Measurements from ENCODE around the genes FGR, THEMIS2 and SMPDL3B.

- PRO-cap, 4 experiments = no peak in any of the 4 experiments
- RAMPAGE, long total RNA, 2 experiments = no peak in any of the 2 experiments
Measured at GRCh38 chr1:27135583-27136030, 19.3 kb downstream of the SLC9A1 start.

GRCh38 chr1:27153178-27153761 is 1.7 kb downstream of the SLC9A1 start:
- PRO-cap, 4 experiments = no peak in any of the 4 experiments
- RAMPAGE, long total RNA, 2 experiments = no peak in any of the 2 experiments

GRCh38 chr1:27299225-27300266 is 22.4 kb upstream of the TMEM222 start:
- PRO-cap, 4 experiments = no peak in any of the 4 experiments
- RAMPAGE, long total RNA, 2 experiments = no peak in any of the 2 experiments

- PRO-cap, 4 experiments = no peak in any of the 4 experiments
- RAMPAGE, long total RNA, 2 experiments = no peak in any of the 2 experiments
Measured at GRCh38 chr1:27356398-27357193, 10.2 kb downstream of the MAP3K6 start.

DNA sequence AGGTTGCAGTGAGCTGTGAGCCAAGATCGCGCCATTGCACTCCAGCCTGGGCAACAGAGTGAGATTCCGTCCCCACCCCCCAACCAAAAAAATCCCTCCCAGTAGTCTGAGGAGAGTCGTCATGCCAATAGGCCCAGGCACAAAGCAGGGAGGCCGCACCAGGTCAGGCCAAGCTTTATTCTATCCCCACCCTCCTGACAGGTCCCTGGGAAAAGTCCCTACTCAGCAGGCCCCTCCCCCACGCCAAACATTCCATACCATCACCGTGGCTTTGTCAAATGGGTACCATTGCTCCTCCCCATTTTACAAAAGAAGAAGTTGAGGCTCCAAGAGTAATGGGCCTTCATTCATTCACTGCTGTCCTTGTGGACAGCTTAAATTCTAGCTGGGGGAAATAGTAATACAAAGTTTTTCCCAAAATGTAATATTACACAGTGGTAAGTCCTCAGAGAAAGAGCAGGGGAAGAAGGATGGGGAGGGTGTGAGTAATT is 5.4 kb downstream of the GPR3 start:
- PRO-cap, 4 experiments = no peak in any of the 4 experiments
- RAMPAGE, long total RNA, 2 experiments = no peak in any of the 2 experiments

- PRO-cap, 4 experiments = peak in 2 of 4 experiments; most common minus-strand start chr1:27405295 (in 1)
- RAMPAGE, long total RNA, 2 experiments = no peak in any of the 2 experiments
Measured at GRCh38 chr1:27404963-27405949, 12.8 kb downstream of the GPR3 start.

GRCh38 chr1:27529697-27530009 is 39.7 kb upstream of the WASF2 start:
- PRO-cap, 4 experiments = no peak in any of the 4 experiments
- RAMPAGE, long total RNA, 2 experiments = no peak in any of the 2 experiments

GRCh38 chr1:27624508-27625641 is 10.1 kb downstream of the FGR start:
- PRO-cap, 4 experiments = peak in 1 of 4 experiments; most common plus-strand start chr1:27625364 (in 1); most common minus-strand start chr1:27625190 (in 1)
- RAMPAGE, long total RNA, 2 experiments = no peak in any of the 2 experiments

DNA sequence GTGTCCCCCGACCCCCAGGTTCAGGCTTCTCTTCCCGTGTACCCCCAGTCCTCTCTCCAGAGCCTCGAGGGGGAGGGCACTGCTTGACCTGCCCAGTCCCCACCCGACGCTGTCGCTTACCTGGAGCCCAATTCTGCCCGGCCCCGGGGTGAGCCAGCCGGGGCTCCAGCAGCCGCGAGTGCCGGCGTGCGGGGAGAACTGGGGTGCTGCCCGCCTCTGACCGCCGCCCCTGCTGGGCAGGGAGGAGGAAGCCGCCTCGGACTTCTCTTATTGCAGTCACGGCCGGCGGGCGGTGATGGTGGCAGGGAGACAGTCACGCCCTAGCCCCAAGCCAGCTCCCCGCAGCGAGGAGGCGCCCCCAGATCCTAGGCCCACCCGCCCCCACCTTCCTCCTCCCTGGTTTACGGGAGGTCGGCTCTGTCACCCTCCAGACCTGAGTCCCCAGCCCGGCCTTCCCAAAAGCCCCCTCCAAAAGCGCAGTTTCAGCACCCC is at the start of gene FGR:
Gene FGR (minus strand): TSS at position 241 of the 492 bp plus-strand sequence.
- PRO-cap, 4 experiments = peak in 3 of 4 experiments; most common plus-strand start position 270 of the sequence (in 3); most common minus-strand start position 244 of the sequence (in 2)
- RAMPAGE, long total RNA, 2 experiments = start-site peak on the minus strand in 2 of 2 experiments, centred at position 188 of the sequence, 17 to 25 reads per replicate

GRCh38 chr1:27635437-27636028 is 548 bp upstream of the FGR start:
- PRO-cap, 4 experiments = peak in 2 of 4 experiments; most common plus-strand start chr1:27635640 (in 1); most common minus-strand start chr1:27635516 (in 2)
- RAMPAGE, long total RNA, 2 experiments = no peak in any of the 2 experiments

- PRO-cap, 4 experiments = no peak in any of the 4 experiments
- RAMPAGE, long total RNA, 2 experiments = no peak in any of the 2 experiments
Measured at GRCh38 chr1:27668997-27669683, 2.9 kb downstream of the IFI6 start.

- PRO-cap, 4 experiments = no peak in any of the 4 experiments
- RAMPAGE, long total RNA, 2 experiments = no peak in any of the 2 experiments
Measured at GRCh38 chr1:27686469-27687127, 14.6 kb upstream of the IFI6 start.

- PRO-cap, 4 experiments = no peak in any of the 4 experiments
- RAMPAGE, long total RNA, 2 experiments = no peak in any of the 2 experiments
Measured at GRCh38 chr1:27785660-27786558, 12.9 kb downstream of the STX12 start.

- PRO-cap, 4 experiments = peak in 4 of 4 experiments; most common plus-strand start chr1:27858564 (in 3); most common minus-strand start chr1:27858468 (in 3)
- RAMPAGE, long total RNA, 2 experiments = no peak in any of the 2 experiments
Measured at GRCh38 chr1:27858101-27858835, 14.1 kb upstream of the THEMIS2 start.

DNA sequence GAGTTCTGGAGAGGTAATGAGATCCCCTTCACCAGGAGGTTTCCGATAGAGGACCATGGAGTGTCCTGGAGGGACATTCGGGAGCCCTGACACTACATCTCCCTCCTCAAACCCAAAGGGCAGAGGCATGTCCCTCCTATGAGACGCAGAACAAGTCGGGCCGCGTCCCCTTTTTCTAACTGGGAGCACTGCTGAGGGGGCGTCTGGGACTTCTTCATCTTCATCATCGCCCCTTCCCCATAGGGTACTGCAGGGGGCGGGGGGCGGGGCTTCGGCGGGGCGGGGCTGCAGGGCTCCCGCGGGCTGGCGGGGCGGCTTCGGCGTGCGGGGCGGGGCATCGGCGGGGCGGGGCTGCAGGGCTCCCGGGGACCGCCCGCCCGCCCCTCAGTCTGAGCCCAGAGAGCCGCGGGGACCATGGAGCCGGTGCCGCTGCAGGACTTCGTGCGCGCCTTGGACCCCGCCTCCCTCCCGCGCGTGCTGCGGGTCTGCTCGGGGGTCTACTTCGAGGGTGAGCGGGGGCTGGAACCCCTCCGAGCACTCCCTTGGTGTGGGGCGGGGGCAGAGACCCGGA is at the start of gene THEMIS2:
Gene THEMIS2 (plus strand): TSS at position 387 of the 571 bp plus-strand sequence.
- PRO-cap, 4 experiments = peak in 4 of 4 experiments; most common plus-strand start position 398 of the sequence (in 3); most common minus-strand start position 205 of the sequence (in 1)
- RAMPAGE, long total RNA, 2 experiments = start-site peak on the plus strand in 2 of 2 experiments, centred at positions 395 to 400 of the sequence, 61 to 71 reads per replicate

DNA sequence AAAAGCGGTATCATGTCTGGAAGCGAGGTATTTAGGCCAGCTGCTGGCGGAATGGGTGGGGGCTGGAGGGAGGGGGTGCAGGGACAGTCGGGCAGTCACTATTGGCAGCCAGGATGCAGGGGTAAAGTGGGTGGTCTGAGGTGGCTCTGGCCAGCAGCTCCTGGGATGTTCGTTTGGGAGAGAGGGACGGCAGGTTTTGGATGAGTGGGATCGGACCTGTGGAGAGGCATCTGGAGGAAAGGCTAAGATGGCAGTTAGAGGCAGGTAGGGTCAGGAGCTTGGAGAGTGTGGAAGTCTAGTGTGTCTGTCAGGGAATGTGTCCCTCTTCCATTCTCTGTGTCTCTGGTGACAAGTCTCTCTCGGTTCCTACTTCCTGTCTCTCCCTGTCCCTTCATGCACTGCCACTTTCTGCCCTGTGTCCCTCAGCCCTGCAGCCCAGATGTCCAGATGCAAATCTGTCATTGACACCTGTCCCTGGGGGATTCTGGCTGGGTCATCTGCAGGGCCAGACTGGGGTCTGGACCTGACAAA is 6.8 kb downstream of the THEMIS2 start:
- PRO-cap, 4 experiments = no peak in any of the 4 experiments
- RAMPAGE, long total RNA, 2 experiments = no peak in any of the 2 experiments

GRCh38 chr1:27934705-27935811 is at the start of gene SMPDL3B:
Gene SMPDL3B, plus strand, starts transcription at chr1:27935000.
- PRO-cap, 4 experiments = peak in 2 of 4 experiments; most common plus-strand start chr1:27935000 (in 2)
- RAMPAGE, long total RNA, 2 experiments = start-site peak on the plus strand in 1 of 2 experiments, at chr1:27934985-27935029 at its widest, 11 reads per replicate

GRCh38 chr1:28149964-28150887 is 26.3 kb downstream of the PTAFR start:
- PRO-cap, 4 experiments = no peak in any of the 4 experiments
- RAMPAGE, long total RNA, 2 experiments = no peak in any of the 2 experiments

- PRO-cap, 4 experiments = peak in 4 of 4 experiments; most common plus-strand start chr1:28260361 (in 3); most common minus-strand start chr1:28259989 (in 2)
- RAMPAGE, long total RNA, 2 experiments = no peak in any of the 2 experiments
Measured at GRCh38 chr1:28259739-28260676, 690 bp downstream of the SESN2 start.

- PRO-cap, 4 experiments = peak in 3 of 4 experiments; most common plus-strand start chr1:28272802 (in 1); most common minus-strand start chr1:28272606 (in 3)
- RAMPAGE, long total RNA, 2 experiments = no peak in any of the 2 experiments
Measured at GRCh38 chr1:28272523-28273076, 13.3 kb downstream of the SESN2 start.